Fibroblast of villous mesenchyme (primary cell): Measurements from ENCODE around the genes C6orf120 and PDCD2.

GRCh38 chr6:168163505-168163704, 84.4 kb upstream of the FRMD1 start:
- CAGE, long polyA plus RNA, result no peak

DNA sequence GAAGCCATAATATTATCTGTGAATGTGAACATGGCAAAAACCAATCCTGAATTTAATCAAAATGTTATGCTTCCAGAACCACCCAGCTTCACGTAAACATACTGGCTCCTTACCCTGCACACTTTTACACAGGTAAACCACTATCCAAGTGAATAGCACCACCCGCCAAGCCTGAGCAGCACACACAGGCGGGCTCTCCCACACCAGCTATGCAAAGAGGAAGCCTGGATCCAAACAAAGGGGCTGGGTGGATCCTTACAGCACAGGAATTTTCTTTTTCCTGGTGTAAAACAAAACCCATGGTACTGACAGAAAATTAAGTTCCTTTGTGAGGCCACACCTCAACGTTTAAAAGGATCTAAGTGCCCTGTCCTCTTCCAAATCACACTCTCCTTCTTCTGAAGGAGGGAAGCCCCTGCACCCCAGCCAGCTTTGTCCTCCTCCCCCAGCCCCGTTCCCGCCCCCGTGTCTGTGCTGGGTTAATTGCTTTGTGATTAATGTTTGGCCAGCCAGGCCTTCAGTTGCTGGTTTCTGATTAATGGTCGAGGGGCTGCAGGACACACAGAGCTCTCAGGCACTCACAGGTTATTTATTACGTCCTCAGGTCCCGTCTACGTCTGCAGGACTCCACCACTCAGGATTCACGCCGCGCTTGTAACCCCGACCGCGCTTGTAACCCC, 6.1 kb downstream of the DACT2 start:
- CAGE, long polyA plus RNA, result no peak

- CAGE, long polyA plus RNA, result no peak
These were observed 1.4 kb downstream of the DACT2 start for GRCh38 chr6:168318278-168318561.

- CAGE, long polyA plus RNA, result no peak
These were observed 10.0 kb downstream of the SMOC2 start for GRCh38 chr6:168451067-168451324.

DNA sequence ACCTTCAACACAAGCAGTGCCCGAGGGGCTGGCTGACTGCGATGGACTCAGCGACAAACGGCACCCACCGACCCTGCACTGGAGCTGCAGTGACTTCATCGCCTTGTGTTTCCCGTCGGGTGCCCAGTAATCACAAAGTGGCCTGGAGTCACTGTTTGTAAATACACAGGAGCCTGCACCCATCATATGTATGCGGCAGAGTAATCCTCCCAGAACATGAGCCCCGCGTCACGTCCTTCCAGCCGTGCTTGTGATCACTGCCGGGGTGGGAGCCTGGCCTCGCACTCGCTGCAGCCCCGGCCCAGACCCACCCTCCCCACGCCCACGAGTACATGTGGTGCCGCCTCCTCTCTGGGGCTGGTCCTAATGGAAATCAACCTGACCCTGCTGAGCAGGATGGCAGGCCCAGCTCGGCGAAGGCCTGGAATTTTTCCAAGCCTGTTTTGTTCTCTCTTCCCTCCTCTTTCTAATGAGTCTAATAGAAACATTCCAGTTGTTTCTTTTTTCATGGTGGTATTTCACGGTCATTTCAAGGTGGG, 16.4 kb downstream of the SMOC2 start:
- CAGE, long polyA plus RNA, result no peak

DNA sequence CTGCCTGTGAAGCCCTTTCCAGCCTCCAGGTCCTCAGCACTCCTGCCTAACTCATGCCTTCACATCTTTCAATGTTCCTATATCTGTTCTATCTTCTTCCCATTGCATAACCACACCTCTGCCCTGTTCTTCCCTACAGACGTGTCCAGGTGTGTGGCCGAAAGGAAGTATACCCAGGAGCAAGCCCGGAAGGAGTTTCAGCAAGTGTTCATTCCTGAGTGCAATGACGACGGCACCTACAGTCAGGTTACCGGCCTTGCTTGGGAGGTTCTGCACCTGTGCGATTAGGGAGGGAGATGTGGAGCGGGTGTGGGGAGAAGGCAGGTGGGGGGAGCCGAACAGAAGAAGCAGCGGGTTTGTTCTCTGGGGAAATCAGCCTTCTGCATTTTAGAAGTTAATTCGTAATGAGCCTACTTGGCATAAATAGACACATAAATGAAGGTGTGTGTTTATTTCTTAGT, 85.3 kb downstream of the SMOC2 start:
- CAGE, long polyA plus RNA, result no peak

- CAGE, long polyA plus RNA, result no peak
These were observed 226.1 kb downstream of the SMOC2 start for GRCh38 chr6:168666903-168667752.

GRCh38 chr6:168895554-168896054, 358.0 kb downstream of the THBS2 start:
- CAGE, long polyA plus RNA, result no peak

- CAGE, long polyA plus RNA, result no peak
These were observed 86.3 kb upstream of the THBS2 start for GRCh38 chr6:169339947-169340248.

GRCh38 chr6:169577855-169578656, 123.8 kb downstream of the WDR27 start:
- CAGE, long polyA plus RNA, result no peak

- CAGE, long polyA plus RNA, result start-site peak on the plus strand at chr6:169702125-169702347, 2,335 and 2,115 reads in 2 replicates
These were observed at the start of gene C6orf120 for GRCh38 chr6:169702094-169703087. Gene C6orf120 (plus strand): TSS chr6:169702126.

DNA sequence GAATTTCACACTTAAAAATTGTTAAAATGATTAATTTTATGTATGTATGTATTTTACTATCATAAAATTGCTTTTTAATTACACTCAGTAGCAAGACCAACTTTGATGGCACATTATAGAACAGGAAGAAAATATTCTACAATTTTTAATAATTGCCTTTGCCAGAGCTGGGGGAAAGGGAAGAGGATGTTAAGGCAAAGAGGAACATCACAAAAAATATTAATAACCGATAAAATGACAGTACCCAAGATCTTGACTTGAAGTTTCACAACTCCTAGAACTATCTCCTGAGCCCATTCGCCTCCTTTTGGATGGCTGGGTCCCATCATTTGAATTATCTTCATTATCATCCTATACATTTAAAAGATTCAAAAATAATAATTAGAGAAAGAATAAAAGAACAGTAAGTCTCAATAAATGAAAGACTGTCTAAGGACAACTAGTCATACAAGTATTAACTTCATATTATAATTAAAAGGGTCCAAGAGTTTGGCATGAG, 3.5 kb downstream of the PHF10 start:
- CAGE, long polyA plus RNA, result no peak

DNA sequence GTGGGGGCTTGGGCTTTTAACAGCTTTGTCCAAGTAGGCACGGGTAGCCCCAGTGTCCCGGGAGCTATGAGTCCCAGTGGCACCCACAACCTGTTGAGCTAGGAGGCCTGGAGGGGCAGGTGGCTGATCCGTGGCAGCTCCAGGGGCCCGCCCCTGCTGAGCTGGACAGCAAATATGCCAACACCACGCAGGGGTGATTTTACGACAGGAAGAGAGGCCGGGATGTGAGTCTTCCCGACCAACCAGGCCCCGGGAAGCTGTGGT, 183.8 kb downstream of the ERMARD start:
- CAGE, long polyA plus RNA, result no peak

DNA sequence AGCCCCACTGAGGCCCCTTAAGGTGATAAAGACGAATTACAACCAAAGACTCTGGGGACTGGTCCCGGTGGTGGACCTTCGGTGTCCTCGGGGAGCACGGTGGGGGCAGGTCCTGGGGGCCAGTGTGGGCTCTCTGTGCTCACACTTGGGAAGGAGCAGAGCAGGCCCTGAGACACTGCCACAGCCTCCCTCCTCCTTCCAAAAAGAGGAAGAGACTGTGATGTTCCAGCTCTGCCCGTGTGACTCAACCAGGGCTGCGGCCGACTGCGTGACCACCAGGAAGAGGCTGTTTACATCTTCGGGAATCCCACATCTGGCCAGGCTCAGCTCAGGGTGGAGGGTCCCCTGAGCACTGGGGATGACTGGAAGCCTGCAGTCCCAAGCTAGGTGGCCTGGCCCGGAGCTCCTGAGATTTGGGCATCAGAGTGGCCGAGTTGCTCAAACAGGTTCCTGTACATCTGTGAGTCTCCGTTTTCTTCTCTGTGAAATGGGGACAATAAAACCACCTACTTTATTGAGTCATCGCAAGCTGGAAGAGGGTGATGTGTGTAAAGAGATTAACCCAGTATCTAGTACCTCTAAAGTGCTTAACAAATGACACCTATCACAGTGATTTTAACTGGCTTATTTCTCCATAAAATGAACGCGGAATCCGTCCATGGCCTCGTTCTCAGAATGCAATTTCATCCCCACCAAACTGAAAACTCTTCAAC, 242.2 kb downstream of the DLL1 start:
- CAGE, long polyA plus RNA, result no peak

GRCh38 chr6:170576501-170577443, 7.7 kb downstream of the PDCD2 start:
- CAGE, long polyA plus RNA, result no peak

DNA sequence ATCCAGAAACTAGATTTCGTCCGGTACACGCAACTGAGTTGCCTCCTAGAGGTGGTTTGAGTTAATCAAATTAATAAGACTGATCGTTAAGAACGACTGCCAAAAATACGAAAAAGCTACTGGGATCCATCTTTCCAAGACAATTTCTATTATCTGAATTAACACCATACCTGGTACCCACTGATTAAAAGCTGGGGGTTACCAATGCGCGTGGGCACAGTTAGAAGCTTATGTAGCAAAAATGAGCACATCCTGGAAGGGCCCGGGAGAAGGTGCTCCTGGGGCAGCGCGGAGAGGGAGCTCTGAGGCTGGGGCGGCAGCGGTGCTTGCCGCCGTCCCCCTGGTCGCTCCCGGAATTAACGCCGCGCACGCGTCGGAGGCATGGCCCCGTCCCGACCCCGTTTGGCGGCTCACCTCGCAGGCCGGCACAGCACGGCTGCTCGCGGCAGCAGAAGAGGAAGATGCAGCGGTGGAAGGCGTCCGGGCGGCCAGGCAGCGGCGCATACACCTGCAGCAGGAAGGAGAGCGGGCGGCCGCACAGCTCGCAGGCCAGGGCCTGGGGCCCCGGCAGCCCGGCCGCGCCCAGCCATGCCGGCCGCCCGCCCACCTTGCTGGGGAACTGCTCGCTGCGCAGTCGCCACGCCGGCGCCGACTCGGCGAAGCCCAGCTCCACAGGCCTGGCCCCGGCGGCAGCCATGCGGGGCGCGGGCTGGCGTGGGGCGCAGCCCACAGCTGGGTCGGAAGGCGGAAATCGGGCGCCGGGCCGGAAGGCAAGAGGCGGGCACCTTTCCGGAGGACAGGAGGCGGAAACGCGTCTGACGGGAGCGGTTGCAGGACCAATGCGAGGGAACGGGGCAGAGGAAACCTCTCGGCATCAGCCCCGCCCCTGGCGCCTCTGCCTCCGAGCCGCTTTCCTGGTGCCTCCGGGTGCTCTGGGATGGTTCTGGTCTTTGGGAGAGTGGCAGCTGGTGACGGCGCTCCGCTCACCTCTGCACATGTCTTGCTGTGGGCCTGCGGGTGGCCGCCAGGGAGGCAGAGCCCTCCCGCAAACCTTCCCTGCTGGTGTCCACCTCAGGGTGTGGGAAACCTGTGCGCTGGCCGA, at the start of gene PDCD2:
PDCD2 (minus strand) TSS at position 753 of the 1,102 bp plus-strand sequence.
- CAGE, long polyA plus RNA, result start-site peak on the minus strand centred at position 726 of the sequence, 30 bp wide, 49 and 152 reads in 2 replicates